NALM6 (cell line): ENCODE measurements around a stretch of chr13.

GRCh38 chr13:39692482-39693339, 37.2 kb downstream of the COG6 start:
- PRO-cap, result no peak

GRCh38 chr13:39894464-39895138, 239.1 kb downstream of the COG6 start:
- PRO-cap, result no peak

GRCh38 chr13:40187103-40187941, 479.1 kb downstream of the FOXO1 start:
- PRO-cap, result no peak

GRCh38 chr13:40313709-40313889, 352.8 kb downstream of the FOXO1 start:
- PRO-cap, result no peak

- PRO-cap, result no peak
Measured at GRCh38 chr13:40346719-40347087, 319.7 kb downstream of the FOXO1 start.

DNA sequence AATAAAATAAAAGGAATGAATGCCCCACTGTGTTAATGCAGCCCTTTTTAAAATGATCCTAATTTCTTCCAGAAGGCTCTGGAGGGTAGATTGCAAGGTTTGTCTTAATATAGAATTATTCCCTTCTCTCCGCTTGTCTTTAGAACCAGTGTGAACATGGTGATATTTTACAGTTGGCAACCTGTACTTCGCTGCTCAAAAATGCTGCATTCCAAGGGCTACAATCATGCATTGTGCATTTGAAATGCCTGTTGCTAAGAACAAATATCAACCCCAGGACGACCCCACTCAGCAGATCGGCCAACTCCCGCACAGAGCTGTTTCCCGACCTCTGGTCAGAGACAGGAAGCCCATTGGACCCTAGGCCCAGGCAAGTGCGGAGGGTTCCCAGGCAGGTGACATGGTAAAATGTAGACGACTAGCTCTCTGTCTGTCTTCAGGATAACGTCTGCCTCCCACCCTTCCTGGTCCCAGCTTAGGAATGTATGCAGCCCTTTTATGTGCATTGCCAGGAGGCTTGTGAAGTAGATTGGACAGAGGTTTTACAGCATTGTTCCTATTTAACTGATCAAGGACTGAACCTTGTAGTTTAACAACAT, 263.5 kb downstream of the FOXO1 start:
- PRO-cap, result no peak

DNA sequence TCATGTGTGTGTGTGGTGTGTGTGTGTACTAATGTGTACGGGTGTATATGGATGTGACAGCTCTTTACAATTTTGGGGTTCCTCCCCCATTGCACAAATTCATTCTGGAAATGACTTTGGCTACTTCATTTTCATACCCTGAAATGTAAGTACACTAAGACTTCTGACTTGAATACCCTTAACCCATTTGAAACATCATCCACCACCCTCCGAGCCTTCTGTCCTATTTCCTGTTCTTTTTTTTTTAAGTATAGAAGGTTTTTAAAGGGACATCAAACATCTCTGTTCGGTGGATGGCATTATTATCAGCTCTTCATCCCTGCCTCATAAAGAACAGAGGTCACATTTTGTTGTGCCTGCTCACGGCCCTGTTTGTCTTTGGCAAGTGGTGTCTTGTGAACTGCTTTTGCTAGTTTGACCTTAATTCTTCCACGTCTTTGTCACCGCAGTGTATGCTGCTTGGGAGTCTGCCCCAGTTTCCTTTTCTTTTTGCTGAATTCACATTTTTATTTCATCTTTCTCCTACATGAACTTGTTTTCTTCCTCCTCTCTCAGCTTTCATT, 228.3 kb downstream of the FOXO1 start:
- PRO-cap, result bidirectional peak, plus-strand start at position 423 of the sequence, minus-strand start at position 189 of the sequence

DNA sequence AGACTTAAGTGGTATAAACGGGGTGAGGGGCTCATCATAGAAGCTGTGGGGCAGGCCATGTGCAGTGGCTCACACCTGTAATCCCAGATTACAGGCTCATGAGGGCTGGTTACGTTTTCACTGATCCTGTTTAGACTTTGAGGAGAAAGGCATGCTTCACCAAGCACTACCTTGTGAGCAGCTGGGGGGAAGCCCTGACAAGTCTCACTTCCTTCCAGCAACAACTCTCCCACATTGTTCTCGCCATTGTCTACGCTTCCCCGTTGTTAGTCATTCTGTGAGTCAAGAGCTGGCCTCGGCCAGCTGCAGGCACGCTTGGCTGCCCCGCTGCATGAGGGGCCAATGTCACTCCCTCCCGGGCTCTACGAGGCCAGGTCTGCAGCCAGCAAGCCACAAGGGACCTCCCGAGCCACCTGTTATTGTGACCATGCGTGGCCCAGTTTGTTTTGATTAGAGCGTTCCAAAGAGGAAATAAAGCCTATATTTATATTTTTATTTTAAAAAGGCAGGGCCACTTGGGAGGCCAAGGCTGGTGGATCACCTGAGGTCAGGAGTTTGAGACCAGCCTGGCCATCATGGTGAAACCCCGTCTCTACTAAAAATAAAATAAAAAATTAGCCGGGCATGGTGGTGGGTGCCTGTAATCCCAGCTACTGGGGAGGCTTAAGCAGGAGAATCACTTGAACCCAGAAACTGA, 220.9 kb downstream of the FOXO1 start:
- PRO-cap, result bidirectional peak, plus-strand start at position 495 of the sequence, minus-strand start at position 277 of the sequence

DNA sequence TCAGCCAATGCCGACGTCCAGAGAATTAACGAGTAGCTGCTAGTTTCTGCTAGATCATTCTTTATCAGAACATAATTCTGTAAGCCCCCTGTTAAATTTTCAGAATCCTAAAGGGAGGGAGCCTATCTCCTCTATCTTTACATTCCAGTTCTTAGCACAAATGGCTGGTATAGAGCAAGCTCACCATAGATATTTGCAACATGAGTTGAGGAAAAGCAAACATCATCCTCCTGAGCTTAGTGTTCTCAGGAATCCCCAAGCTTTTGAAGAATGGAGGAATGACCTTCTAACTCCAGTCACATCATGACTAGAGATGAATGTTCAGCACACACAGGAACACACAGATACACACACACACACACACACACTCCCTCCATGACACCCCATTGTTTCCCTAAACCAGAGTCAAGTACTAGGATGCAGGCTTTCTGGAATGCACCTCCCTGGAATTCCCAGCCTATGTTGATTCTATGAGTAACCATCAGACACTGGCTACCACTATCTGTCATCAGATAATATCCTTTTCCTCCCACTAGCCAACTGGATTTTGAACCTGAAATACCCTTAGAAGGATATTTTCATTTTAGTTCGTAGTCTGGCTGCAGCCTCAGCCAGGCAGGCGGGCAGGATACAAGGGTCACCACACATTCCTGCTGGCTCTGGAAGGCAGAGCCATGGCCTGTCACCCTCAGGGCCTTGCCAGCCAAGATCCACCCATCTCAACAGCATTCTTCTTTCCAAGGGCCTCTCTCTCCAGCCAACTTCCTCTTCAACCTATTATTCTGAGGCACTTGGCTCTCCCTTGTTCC, 162.4 kb downstream of the FOXO1 start:
- PRO-cap, result no peak

- PRO-cap, result no peak
Measured at GRCh38 chr13:40587652-40588180, 78.7 kb downstream of the FOXO1 start.

- PRO-cap, result no peak
Measured at GRCh38 chr13:40662290-40662679, 4.2 kb downstream of the FOXO1 start.

DNA sequence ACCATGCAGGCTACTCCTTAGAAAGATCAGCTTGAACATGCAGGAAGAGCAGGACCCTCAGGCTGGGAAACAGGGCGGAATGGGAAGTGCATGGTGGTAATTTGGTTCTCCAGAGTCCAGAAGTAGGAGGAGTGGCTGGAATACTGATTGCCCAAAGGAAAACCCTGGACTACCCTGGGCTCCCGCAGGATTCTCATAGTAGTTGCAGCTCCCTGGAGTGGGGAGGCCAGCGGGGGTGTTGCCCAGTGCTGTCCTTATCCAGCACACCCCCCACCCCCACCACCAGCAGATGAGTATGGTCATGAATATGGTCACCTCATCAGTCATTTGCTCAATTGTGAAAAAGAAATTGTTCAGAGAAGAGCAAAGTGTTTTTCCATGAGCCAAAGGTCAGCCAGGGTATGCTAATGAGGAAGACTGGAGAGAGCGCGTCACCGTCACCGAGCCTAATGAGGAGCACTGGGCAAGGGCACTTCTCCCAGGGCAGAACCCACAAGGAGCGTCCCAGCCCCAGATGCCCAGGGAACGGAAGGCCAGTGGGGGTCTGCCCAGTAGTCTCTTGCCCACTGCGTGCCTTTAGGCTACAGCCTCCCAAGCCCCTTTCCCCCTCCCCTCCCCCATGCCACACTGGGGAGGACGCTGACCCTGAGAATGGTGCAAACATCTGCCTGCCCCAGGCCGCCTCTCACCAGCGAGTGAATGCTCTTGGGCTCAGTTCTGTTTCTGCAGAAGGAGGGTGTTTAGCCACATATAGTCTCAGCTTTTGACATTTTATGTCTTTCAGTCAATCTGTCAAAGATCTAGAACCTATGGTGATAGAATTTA, 5.3 kb downstream of the SLC25A15 start:
- PRO-cap, result no peak

DNA sequence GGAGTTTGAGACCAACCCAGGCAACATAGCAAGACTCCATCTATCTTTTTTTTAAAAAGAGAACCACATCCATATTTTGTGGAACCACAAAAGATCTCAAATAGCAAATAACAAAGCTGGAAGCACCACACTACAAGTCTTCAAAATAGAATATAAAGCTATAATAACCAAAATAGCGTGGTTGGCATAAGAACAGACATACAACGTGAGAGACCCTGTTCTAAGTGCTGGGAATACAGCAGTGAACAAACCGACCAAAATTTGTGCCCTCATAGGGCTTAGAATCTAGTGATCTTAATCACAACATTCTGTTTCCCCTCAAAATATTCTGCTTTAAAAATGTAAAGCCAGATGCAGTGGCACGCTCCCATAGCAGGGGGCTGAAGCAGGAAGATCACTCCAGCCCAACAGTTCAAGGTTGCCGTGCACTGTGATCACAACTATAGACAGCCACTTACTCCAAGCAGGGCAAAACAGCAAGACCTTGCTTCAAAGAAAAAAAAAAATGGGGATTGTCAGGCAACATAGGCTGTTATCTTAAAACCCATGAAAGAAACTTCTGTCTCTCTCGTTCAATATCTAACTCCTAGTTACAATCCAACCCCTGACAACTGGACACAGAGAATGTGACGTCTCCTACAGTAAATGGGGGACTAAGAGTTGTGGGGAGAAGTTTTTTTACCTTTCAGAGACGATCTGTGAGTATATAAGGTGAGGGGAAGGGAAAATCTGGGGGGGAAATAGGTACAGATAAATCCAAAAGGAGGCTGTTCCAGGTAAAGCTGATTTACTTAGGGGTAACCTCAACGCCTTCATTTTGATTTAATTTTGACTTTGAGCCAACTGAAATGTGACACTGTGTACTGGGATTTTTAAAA, 17.5 kb downstream of the ELF1 start:
- PRO-cap, result no peak

DNA sequence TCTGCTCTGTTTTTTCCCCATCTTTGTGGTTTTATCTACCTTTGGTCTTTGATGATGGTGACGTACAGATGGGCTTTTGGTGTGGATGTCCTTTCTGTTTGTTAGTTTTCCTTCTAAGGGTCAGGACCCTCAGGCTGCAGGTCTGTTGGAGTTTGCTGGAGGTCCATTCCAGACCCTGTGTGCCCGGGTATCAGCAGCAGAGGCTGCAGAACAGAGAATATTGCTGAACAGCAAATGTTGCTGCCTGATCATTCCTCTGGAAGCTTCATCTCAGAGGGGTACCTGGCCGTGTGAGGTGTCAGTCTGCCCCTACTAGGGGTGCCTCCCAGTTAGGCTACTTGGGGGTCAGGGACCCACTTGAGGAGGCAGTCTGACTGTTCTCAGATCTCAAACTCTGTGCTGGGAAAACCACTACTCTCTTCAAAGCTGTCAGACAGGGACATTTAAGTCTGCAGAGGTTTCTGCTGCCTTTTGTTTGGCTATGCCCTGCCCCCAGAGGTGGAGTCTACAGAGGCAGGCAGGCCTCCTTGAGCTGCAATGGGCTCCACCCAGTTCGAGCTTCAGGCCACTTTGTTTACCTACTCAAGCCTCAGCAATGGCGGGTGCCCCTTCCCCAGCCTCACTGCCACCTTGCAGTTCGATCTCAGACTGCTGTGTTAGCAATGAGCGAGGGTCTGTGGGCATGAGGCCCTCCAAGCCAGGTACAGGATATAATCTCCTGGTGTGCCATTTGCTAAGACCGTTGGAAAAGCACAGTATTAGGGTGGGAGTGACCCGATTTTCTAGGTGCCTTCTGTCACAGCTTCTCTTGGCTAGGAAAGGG, 13.7 kb upstream of the WBP4 start:
- PRO-cap, result no peak

GRCh38 chr13:41053332-41054067, 7.8 kb upstream of the WBP4 start:
- PRO-cap, result no peak

DNA sequence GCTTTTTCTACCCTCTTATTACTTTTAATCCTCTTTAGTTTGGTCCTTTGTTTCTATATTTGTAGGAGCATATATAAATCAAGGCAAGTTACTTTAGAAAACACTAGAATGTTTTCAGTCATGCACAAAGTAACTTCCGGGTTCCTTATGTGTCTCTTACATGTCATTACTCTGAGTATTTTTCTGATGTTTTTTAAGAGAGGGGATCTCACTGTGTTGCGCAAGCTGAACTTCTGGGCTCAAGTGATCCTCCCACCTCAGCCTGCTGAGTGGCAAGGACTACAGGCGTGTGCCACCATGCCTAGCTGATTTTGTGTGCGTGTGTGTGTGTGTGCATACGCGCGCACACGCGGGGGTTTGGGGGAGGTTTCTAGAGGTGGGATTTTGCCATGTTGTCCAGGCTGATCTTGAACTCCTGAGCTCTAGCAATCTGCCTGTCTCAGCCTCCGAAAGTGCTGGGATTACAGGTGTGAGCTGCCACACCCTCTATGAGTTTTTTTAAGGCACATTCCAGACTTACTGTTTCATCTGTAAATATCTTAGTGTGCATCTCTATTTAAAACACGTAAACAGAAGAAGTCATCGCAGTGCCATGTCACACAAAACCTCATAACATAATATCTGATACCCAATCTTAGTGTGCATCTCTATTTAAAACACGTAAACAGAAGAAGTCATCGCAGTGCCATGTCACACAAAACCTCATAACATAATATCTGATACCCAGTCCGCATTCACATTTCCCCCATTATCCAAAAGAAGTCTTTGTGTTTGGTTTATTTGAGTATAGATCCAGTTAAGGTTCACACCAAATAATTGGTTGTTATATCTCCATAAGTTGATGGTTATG, 45.0 kb downstream of the NAA16 start:
- PRO-cap, result no peak

GRCh38 chr13:41459304-41459701, 2.0 kb downstream of the RGCC start:
- PRO-cap, result no peak

- PRO-cap, result no peak
Measured at GRCh38 chr13:41547063-41548012, 90.0 kb downstream of the RGCC start.

DNA sequence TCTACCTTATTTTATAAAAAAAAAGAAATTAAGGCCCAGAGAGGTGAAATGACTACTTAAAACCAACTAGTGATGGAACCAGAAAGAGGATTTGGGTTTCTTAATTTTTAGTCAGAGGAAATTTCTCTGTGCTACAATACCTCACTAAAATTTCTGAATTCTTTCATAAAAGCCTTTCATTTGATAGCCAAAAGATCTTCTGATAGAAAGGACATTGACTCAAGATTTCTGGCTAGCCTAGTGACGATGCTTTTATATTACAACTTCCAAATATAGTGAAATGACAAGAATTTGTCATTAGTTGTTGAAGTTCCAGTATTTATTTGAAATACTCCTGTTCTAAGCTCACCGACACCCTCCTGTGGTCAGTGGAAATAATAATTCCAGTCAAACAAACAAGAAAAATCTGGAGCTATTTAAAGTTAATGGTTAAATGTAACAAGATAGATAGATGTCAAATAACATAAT, 195.3 kb downstream of the RGCC start:
- PRO-cap, result no peak

- PRO-cap, result no peak
Measured at GRCh38 chr13:41654981-41655180, 197.5 kb downstream of the RGCC start.